LNCaP clone FGC (cell line): ENCODE measurements around the genes ANXA11 and DYDC2.

- RRBS, 2 experiments = 78 to 91% methylated on average over 1 to 4 of the region's 23 CpGs
Measured at GRCh38 chr10:79296081-79296977, 50.9 kb upstream of the PPIF start.

GRCh38 chr10:79311415-79312018 is 35.8 kb upstream of the PPIF start:
- RRBS, 2 experiments = no CpG with 5 or more reads among the region's 15 CpGs

GRCh38 chr10:79356915-79357585 is 9.8 kb downstream of the PPIF start:
- RRBS, 2 experiments = no CpG with 5 or more reads among the region's 10 CpGs

- RRBS, 2 experiments = no CpG with 5 or more reads among the region's 7 CpGs
Measured at GRCh38 chr10:79431861-79432456, 13.5 kb downstream of the ZCCHC24 start.

DNA sequence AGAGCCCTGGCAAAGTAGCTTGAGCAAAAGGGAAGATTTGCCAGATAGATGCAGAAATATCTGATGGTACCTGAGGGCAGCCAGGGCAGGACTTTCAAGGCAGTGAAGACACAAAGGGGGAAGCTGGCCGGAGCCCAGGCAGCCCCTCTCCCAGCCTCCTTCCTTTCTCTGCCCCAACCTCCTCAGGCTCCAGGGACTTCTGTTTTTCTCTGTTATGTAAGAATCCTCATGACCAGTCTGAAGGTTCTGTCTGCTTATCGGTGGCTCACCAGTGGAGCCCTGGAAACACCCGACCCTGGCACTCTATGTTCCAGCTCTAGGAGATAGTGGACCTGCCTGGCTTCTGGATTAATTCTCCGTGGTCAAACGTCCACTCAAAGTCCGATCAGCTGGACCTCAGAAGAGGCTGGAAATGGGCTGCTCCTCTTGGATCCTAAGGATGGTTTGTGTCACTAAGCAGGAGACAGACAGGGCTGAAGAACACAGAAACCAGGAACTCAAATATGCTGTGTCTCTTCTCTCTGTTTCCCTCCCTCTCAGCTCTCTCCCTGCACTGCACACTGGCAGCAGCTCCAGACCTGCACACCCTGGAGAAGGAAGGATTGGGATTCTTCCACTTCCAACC is 22.3 kb upstream of the ZCCHC24 start:
- RRBS, 2 experiments = no CpG with 5 or more reads among the region's 6 CpGs

DNA sequence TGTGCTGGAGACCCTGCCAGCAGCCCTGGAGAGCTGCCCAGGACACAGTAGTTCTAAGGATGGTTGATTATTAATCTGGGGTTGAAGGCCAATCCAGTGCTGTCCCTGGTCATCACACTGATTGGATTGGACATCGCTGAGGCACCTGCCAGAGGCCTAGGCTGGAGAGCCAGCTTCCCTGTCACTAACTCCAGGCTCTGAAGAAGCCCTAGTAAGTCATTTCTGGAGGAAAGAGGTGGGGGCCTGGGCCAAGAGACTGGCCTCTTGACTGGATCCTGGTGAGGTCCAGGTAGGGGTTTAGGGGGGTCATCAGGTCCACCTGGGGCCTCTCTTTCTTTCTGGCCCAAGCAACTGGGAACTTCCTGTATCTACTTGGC is 18.7 kb downstream of the SFTPA1 start:
- RRBS, 2 experiments = no CpG with 5 or more reads among the region's 1 CpG

- RRBS, 2 experiments = 3 to 4% methylated on average over 10 of the region's 77 CpGs
Measured at GRCh38 chr10:79904306-79905360, 44.3 kb downstream of the SFTPD start.

- RRBS, 2 experiments = no CpG with 5 or more reads among the region's 5 CpGs
Measured at GRCh38 chr10:79947827-79948415, 984 bp downstream of the SFTPD start.

- RRBS, 2 experiments = no CpG with 5 or more reads among the region's 5 CpGs
Measured at GRCh38 chr10:80126741-80127238, 5.7 kb upstream of the PLAC9 start.

GRCh38 chr10:80157122-80158231 is 24.9 kb downstream of the PLAC9 start:
- RRBS, 2 experiments = no CpG with 5 or more reads among the region's 28 CpGs

GRCh38 chr10:80160492-80161193 is 28.1 kb downstream of the PLAC9 start:
- RRBS, 2 experiments = no CpG with 5 or more reads among the region's 12 CpGs

GRCh38 chr10:80167044-80167386 is 34.5 kb downstream of the PLAC9 start:
- RRBS, 2 experiments = no CpG with 5 or more reads among the region's 10 CpGs

DNA sequence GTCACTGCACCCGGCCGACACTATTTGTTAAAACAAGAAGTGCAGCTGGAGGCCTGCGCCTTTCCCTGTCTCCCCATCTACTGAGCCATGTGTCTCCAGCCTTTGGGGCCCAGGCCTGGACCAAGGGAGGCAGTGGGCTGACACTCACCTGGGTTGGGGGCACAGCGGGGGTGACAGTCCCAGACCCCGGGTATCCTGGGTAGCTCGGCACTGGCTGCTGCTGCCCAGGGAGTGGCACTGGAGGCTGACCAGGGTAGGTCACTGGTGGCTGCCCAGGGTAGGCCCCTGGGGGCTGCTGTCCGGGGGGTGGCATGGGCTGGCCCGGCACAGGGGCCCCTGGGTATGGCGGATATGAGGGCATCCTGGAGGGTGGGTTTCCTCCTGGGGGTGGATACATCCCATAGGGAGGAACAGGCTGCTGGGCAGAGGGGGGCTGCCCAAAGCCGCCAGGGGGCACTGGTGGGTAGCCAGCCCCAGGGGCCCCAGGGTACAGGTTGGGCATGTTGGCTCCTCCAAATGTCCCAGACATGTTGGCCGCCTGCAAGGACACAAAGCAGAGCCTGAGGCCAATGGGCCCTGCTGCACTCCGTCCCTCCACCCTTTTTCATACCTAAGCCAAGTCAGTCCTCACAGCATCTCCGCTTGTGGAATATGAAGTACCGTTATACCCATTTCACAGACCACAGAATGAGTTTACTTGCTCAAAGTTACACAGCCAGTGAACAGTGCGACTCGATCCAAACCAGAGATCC is 36.3 kb downstream of the ANXA11 start:
- RRBS, 2 experiments = 98 to 100% methylated on average over 3 of the region's 16 CpGs

DNA sequence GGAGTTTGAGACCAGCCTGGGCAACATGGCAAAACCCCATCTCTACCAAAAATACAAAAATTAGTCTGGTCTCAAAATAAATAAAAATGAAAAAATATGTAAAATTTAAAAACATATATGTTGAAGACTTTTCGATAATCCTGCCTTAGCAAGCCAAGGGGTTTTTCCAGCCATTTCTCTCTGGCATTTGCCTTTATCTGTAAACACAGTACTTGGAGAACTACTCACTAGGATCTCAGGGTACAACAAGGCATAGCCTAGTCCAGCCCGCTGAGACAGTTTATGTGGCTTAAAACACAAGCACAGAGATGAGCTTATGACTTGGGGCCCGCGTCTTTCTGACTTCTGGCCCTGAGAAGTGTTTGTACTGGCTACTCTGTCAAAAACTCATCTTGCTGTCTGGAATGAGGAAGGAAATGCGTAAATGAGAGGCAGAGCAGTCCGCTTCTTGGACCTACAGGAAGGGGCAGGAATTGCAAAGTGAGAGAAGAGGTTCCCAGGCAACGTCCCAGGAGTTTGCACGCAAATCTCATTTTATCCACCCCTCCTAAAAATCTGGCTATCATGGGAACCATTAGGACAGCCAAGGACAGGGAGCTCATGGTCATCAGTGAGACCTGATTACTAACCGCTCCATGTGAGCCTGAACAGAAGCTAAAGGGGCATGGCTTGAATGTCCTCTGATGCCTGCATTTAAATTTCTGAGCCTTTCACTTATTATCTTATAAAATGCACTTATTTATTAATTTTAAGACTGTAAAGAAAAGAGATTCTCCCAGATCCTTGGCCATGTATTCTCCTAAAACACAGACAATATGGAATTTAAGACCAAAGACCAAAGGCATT is 5.5 kb downstream of the ANXA11 start:
- RRBS, 2 experiments = no CpG with 5 or more reads among the region's 9 CpGs

DNA sequence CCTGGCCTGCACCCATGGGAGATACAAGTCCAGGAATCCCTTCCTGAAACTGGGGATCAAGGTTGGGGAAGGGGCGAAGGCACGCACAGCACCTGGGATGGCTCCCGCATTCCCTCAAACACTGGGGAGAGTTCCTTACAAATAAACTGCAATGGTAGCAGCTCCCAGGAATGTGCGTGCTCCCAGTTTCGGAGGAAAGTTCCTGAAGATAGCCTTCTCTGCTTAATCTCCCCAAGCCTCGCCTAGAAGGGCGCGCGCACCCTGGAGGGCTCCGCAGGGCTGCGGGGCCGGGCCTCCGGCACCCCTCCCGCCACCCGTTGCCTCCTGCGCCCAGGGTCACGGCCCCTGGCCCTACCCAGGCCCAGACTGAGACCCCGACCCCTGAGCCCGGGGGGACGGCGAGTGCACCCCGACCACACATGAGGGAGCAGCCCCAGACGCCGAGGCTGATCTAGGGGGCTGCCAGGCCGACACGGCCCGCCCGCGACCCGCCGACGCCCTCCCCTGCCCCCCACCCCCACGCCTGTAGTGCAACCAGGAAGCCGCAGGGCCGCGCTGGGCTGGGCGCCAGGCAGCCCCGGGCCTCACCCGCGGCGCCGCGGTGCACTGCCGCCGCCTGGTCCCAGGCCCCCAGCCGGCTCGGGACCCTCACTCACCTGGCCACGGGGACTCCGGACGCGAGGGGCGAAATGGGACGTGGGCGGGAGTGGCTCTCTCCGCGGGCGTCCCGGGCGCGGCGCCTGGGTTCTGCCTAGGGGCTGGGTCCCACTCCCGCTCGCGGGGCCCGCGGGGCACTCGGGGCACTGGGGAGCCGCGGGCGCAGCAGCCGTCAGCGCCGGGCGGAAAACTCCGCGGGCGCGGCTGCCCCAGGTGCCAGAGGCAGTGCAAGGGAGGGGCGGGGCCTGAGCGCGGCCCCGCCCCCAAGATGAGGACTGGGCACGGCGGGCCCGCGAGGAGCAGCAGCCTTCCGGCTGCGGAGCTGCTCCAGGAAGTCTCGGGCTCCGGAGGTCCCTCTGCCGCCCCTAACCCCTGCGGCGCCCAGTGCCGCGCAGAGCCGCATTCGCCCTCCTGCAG is at the start of gene ANXA11:
TSS of gene ANXA11 (minus strand) at position 851 of the 1,074 bp plus-strand sequence.
- RRBS, 2 experiments = 1% methylated on average over 25 to 31 of the region's 97 CpGs

- RRBS, 2 experiments = no CpG with 5 or more reads among the region's 14 CpGs
Measured at GRCh38 chr10:80207818-80208483, 2.6 kb upstream of the ANXA11 start.

- RRBS, 2 experiments = no CpG with 5 or more reads among the region's 7 CpGs
Measured at GRCh38 chr10:80271000-80271448, 18.4 kb downstream of the MAT1A start.

GRCh38 chr10:80279986-80280835 is 9.2 kb downstream of the MAT1A start:
- RRBS, 2 experiments = no CpG with 5 or more reads among the region's 23 CpGs

DNA sequence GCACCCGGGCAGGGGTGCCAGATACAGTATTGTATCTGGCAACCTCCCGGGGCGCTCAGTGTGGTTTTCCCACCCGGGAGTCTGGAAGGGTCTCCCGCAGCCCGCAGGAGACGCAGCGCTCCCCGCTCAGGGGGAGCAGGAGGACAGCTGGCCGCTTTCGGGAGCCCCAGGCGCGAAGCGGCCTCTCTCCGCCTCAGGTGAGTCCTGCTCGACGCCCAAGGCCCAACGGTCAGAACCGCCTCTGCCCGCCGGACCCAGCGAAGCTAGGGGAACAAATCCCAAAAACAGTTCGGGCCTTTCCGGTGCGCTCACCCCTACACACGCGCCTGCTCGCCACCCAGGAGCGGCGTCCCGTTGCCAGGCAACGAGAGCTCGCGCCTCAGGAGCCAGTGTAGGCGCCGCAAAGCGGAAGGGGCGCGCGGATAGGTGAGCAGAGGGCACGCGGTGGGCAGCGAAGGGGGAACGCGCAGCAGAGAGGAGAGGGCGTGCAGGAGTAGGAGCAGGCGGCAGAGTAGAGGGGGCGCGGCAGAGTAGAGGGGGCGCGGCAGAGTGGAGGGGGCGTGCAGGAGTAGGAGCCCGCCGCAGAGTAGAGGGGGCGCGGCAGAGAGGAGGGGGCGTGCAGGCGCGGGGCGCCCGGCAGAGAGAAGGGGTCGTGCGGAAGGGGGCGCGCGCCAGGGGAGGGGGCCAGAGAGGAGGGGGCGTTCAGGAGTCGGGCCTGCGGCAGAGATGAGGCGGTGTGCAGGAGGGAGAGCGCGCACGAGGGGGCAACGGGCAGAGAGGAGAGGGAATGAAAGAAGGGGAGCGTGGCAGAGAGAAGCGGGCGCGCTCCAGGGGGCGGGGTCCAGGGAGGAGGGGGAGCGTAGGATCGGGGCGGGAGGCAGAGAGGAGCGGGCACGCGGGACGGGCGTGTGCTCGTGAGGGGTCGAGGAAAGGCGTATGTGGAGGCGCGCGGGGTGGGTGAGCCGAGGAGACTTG is at the start of gene DYDC2:
TSS of gene DYDC2 (plus strand) at position 382 of the 975 bp plus-strand sequence.
- RRBS, 2 experiments = no CpG with 5 or more reads among the region's 94 CpGs